Measurements from ENCODE around the gene VGLL2.

DNA sequence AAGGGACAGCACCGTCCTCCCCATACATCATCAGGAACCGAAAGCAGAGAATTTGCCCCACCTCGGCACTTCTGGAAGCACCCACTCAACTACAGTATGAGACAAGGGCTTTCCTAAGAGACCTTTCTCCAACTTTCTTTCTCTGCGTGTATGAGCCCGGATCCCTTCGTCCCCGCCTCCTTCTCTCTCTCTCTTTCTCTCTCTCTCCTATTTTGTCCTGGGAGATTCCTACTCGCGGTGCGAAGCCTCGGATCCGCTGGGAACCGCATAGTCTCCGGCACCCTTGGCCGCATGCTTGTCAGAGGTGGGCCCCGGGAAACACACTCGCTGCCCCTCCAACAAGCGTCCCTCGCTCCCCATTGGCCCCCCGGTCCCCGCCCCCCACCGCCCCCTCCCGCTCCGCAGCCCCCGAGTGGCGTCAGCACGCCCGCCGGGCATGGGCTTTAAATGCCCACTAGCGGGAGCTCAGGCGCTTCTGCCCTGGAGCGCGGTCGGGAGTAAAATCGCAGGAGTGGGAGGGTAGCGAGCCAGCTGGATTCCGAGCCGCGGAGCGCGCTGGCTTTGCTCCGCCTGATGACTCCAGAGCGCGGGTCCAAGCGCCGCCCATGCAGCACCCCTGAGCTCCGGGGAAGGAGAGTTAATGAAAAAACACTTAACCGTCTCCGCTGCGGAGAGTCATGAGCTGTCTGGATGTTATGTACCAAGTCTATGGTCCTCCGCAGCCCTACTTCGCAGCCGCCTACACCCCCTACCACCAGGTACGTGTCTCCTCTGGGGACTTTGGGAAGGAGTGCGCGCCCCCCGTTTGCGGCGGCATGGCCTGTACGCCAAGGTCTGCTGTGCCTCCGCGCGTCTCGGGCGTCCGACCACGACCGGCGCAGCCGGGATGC, at the start of gene VGLL2:
Gene VGLL2 (plus strand): TSS at position 472 of the 890 bp plus-strand sequence.
- PRO-cap: no peak

GRCh38 chr6:117531211-117531865, 48.9 kb downstream of the DCBLD1 start:
- PRO-cap: no peak

- PRO-cap: no peak
Measured at GRCh38 chr6:118287446-118288118, 260.5 kb upstream of the PLN start.

GRCh38 chr6:118370692-118371221, 177.3 kb upstream of the PLN start:
- PRO-cap: no peak

GRCh38 chr6:118468875-118469325, 79.2 kb upstream of the PLN start:
- PRO-cap: no peak

GRCh38 chr6:118526164-118526617, 21.9 kb upstream of the PLN start:
- PRO-cap: no peak

- PRO-cap: no peak
Measured at GRCh38 chr6:118554359-118555104, 6.4 kb downstream of the PLN start.

- PRO-cap: no peak
Measured at GRCh38 chr6:118560903-118561250, 12.8 kb downstream of the PLN start.

- PRO-cap: no peak
Measured at GRCh38 chr6:118652294-118652717, 915 bp upstream of the CEP85L start.

DNA sequence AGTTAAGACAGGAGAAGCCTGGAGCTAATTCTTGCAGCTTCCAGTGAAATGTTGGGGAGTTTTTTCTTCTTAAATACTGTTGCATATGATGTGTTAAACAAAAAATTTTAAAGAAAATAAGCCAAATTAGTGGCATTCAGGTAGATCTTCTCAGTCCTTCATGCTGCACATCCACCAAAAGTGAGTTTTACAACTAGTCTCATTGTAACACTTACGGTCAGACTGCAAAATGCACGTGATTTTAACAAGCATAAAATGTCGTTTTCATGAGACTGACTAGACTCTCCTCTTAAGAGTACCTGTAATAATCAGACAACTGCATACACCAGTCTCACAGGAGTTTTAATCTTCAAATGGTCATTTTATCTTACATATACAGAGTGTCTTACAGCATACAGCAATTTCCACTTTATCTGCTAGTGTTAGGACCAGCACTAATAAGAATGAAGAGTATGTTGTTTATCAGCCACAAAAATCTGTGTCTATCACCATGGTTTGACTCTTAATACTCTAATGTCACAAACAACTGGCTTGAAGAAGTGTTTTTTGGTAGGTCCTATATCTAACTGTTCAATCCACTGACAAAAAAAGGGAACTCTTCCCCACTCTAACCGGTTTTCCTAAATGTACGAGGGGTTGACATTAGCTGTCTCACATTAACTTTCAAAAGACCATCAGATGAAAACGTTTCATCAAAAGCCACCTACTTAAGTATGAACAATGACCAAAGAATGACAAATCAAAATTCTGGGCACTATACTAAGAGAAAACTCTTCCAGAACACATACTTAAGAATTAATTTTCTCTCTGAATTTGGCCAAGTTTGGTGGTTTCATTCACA, 1.5 kb upstream of the ASF1A start:
- PRO-cap: no peak

GRCh38 chr6:118896043-118896790, 2.3 kb downstream of the ASF1A start:
- PRO-cap: unidirectional peak, minus-strand start at chr6:118896427

- PRO-cap: no peak
Measured at GRCh38 chr6:118899403-118900096, 5.6 kb downstream of the ASF1A start.

GRCh38 chr6:118993830-118994435, 59.0 kb upstream of the MCM9 start:
- PRO-cap: no peak

DNA sequence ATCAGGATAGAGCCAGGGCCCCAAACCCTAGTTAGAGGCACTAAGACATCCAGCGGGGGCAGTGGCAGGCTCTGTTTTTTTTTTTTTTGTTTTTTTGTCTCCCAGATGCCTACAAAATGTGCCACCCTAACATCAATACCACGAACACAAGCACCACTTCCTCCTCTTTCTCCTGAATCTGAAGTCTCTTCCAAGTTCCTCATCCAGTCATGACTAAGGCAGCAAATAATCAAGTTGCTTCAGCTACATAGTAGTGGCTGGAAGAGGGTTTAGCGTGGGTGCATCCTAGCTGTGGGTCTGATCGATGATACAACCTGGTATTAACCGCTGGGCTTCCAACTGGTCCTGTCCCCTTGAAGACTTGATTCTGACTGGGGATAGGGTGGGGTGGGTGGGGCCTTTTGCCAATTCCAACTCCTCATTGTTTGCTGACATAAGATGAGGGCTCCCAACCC, 68.6 kb upstream of the FAM184A start:
- PRO-cap: bidirectional peak, plus-strand start at position 202 of the sequence, minus-strand start at position 180 of the sequence; bidirectional peak, plus-strand start outside the sequence, minus-strand start at position 373 of the sequence

- PRO-cap: no peak
Measured at GRCh38 chr6:119178375-119179158, 100.1 kb upstream of the FAM184A start.

GRCh38 chr6:119237309-119238187, 112.0 kb downstream of the MAN1A1 start:
- PRO-cap: no peak

DNA sequence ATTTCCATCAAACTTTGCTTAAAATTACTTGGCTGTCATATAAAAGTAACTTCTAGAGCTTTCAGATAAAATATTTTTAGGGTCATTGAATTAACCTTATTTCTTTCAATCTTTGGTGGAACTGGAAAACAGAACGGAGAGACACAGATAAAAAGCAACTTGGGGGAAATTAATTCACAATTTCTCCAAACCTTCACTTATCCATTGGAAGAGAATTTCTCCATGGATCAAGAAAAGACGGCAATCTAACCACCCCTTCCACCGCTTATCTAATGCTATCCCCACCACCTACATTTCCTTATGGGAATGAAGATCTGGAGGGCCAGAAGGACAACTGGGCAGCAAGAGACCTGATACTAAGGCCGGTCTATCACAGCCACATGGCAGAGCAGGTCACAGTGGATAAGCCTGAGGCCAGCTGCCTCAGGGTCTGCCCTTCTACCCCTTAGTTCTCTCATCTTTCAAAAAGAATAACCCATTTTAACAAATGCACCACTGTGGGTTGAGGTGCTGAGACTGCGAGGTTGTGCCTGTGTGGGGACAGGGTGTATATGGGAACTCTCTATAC, 37.2 kb downstream of the MAN1A1 start:
- PRO-cap: no peak

DNA sequence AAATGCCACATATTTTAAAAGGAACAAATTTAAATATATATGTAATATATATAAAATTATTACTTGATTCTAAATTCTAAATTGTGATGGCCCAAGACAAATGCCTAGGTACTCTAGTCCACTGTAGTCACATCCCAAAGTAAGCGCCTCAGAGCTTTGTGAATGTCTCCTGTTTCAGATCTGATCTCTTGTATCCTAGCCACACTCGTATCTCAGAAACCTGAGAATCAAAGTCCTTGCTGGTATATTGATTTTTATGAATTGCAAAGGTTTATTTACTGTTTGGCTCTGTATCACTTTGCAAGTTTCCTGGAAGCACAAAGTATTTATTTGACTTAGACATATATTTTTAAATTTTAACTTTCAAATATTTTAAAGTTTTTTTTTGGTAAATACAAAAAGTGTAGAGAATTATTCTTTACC, 148.8 kb upstream of the MAN1A1 start:
- PRO-cap: no peak

DNA sequence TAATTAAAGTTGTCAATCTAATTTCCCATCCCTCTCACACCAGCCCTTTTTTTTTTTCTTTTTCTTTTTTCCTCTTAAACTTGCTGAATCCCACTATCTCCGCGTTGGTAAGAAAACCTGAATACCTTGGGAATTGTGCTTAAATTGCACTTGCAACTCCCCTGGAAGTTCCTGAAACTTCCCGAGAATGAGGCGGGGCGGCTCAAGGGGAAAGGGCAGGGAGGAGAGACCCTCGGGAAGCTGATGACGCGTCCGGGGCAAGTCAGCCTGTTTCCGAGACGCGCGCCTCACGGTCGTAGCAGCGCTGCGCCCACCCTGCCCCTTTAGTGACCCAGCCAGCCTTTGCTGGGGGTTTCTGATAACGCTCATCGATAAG, 1.9 kb downstream of the GJA1 start:
- PRO-cap: no peak

DNA sequence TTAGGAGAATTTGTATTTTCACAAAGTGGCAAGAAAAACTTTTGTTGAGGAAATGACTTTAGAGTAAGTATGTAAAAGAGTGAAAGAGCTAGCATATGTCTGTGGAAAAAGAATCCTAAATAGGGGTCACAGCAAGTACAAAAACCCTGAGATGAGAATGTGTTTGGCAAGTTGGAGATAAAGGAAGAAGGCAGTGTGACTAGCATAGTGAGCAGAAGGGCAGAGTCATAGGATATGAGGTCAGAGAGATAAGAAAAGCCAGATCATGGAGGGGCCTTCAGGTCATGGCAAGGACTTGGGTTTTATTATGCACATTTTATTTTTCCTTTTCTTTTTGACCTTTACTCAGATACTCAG, 138.0 kb downstream of the GJA1 start:
- PRO-cap: no peak

Measured in SEM (cell line).